Peripheral blood mononuclear cell (primary cell): ENCODE measurements around the gene USP9X.

- PRO-cap, 8 experiments, result peak in 2 of 8 experiments; most common minus-strand start chrX:37834107 (in 2)
These were observed 13.6 kb downstream of the DYNLT3 start for GRCh38 chrX:37833822-37834162.

DNA sequence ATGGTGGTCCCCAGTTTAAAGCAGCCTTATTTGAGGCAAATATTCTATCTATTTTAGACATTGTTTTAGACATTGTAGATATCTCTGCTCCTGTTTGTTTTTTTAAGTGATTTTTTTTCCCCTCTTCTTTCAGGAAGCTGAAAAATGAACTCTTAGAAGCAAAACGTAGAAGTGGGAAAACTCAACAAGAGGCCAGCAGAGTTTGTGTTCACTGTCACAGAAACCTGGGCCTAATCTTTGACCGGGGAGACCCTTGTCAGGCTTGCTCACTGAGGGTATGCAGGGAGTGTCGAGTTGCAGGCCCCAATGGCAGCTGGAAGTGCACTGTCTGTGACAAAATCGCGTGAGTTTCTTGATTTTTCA is 47.7 kb downstream of the SYTL5 start:
- PRO-cap, 8 experiments, result no peak in any of the 8 experiments

- PRO-cap, 8 experiments, result no peak in any of the 8 experiments
These were observed 33.3 kb downstream of the RPGR start for GRCh38 chrX:38293798-38294711.

DNA sequence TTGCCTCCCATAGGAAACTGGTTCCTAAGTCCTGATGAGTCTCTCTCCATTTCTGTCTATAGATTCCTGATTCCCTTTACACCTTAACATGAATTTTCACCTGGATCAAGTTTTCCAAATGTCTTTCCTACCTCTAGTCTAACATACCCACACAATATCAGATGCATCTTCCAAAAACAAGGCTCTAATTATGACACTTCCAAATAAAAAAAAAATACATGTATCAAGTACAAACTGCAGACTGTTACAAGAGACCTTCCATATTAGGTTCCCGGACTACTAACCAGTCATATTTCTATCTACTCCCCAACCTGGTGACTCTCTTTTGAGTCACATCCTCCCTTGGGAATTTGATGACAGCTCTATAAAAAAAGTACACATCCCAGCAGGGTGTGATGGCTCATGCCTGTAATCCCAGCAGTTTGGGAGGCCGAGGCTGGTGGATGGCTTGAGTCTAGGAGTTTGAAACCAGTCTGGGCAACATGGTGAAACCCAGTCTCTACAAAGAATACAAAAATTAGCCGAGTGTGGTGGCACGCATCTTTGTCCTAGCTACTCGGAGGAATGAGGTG is 14.9 kb downstream of the RPGR start:
- PRO-cap, 8 experiments, result no peak in any of the 8 experiments

- PRO-cap, 8 experiments, result peak in 7 of 8 experiments; most common plus-strand start chrX:39174951 (in 7); most common minus-strand start chrX:39174731 (in 2)
These were observed 373.5 kb downstream of the MID1IP1 start for GRCh38 chrX:39174371-39175487.

- PRO-cap, 8 experiments, result no peak in any of the 8 experiments
These were observed 626.9 kb downstream of the BCOR start for GRCh38 chrX:39470897-39471222.

DNA sequence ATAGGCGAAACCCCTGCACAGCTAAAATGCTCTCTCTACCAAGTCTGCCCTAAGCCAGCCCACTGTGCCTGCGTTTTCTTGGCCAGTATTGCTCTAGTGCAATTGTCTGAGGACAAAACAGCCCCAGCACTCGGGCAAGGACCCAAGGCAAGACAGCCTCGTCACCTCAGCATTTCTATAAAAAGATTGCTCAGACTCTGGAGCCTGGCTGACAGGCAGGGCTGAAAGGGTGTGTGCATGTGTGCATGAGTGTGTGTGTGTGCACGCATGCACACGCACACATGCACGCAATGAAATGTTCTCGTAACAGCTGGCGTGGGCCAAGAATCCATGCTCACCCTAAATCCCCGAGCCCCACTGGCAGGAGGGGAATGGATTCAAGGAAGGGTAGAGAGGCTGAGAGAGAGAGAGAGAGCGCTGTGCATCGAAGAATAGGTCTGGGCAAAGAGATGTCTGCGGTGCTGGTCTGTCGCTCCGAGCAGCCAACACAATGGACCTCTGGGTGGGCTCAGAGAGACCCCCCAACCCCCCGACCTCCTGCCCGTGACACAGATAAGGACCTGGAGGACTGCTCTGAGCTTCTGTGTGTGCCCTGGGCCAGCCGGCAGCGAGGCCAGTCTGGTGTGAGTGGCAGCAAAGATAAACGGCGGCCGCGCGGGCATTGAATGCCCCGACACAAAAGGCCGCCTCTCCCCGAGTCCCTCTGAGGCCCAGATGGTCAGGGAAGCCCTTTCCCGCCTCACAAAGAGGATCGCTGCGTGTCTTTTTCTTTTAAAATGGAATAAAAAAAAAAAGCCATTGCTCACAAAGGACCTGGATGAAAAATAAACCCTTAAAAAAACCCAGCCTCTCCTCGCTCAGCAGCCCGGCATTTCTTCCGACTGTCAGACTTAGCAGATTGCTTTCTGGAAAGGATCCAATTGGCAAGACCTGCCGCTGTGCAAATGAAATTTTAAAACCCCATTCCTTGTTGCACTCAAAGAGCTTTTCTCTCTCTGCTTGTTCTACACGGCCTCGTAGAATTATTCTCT is 579.0 kb downstream of the BCOR start:
- PRO-cap, 8 experiments, result no peak in any of the 8 experiments

DNA sequence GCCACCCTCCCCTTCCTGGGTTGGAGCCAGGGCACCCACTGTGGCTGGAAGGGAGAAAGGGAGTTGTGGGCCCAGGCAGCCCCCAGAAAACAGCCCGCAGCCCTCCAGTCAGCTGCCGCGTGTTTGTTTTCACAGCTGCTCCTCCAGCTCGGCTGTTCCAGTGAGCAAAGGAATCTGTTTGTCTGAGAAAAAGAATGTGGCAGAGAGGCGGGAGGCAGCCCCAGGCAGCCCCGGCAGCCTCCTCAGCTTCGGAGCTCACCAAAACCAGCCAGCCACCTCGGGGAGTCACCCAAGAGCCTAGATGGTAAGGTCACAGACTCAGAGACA is 338.2 kb downstream of the BCOR start:
- PRO-cap, 8 experiments, result no peak in any of the 8 experiments

DNA sequence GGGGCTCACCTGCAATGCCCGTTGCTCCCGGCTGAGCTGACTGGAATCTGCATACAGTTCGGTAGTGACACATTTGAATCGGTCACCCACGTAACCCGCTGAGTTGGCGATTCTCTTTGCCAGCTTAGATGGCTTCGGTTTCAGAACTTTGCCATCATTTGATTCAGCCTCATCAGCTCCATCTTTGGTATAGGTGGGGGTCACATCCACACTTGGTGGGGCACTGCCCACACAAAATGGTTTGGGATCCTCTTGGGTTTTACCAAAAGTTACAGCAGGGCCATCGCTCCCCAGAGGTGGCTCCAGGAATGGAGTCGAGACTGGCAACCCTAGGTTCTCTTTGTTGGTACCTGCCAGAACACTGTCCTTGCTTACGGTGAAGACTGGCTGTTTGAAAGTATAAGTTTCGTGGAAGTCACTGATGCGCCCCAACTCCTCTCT is 25.4 kb downstream of the BCOR start:
- PRO-cap, 8 experiments, result no peak in any of the 8 experiments

DNA sequence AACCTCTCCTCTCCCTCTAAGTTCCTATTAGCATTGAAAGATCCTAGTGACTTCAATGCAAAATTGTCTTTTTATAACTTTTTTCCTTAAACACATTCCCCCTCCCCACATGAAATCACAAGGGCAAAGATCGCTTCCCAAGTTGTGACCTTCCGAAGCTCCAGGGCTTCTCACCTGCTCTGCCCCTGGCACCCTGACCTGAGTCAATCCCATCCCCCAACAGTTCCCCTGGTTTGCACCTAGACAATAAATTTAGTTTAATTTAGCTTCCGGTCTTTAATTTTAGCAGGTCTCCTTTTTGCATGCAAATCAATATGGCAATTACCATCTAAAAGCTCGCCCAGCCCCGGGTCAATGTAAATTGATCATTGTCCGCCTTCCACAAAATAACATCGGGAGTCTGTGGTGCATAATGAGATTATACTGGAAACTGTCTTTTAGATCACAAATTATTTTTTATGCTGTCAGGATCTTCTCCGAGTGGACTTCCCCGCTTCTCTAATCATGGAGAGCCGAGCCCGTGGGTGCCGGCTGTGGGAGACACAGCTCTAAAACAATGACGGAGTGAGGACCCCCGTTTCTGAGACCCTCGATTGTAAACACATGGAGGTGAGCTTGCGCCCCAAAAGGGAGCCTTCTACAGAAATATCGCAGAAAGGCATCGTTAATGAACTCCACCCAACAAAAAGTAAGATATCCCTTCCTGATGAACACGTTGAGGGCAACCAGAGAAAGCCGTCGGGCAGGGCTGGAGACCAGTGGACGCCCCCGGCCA is 6.7 kb downstream of the BCOR start:
- PRO-cap, 8 experiments, result peak in 1 of 8 experiments; most common minus-strand start position 222 of the sequence (in 1)

- PRO-cap, 8 experiments, result peak in 1 of 8 experiments; most common minus-strand start chrX:40094182 (in 1)
These were observed 4.1 kb downstream of the BCOR start for GRCh38 chrX:40093359-40094378.

GRCh38 chrX:40099632-40100603 is 2.2 kb upstream of the BCOR start:
- PRO-cap, 8 experiments, result peak in 1 of 8 experiments; most common plus-strand start chrX:40099867 (in 1)

GRCh38 chrX:40169863-40170245 is 72.1 kb upstream of the BCOR start:
- PRO-cap, 8 experiments, result no peak in any of the 8 experiments

DNA sequence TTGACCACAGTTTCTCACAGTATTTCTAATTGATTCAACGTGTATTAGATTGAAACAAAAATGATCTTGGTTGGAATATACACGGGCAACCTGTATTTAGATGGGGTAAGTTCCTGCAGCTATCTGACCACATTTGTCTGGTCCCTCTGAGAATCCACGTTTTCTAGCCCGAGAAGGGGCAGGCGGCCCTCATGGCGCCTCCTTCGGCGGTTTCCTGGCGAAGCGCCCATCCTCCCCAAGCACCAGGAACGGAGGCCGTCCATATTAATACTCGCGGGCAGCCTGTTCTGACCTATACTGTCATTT is 77.0 kb upstream of the BCOR start:
- PRO-cap, 8 experiments, result no peak in any of the 8 experiments

DNA sequence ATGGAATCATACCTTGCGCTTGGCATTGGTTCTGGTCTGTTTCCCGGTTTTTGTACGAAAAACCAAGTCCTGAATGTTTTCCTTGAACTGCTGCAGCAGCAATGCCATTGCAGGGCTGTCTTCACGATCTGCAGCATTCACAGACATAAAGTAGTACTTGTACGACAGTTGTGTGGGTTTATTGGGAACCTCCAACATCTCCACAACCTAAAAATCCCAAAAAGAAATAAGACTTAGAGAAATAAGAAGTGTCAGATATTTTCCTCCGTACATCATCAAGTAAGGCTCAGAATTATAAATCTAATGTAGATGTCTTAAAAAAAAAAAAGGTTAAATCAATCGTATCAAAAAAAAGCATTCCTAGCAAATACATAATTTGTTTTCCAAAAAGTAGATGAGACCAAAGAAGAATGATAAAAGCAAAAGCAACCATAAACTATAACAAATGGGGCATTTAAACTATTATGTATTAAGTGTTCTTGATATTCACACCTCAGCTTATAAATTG is 42.6 kb downstream of the MED14 start:
- PRO-cap, 8 experiments, result no peak in any of the 8 experiments

DNA sequence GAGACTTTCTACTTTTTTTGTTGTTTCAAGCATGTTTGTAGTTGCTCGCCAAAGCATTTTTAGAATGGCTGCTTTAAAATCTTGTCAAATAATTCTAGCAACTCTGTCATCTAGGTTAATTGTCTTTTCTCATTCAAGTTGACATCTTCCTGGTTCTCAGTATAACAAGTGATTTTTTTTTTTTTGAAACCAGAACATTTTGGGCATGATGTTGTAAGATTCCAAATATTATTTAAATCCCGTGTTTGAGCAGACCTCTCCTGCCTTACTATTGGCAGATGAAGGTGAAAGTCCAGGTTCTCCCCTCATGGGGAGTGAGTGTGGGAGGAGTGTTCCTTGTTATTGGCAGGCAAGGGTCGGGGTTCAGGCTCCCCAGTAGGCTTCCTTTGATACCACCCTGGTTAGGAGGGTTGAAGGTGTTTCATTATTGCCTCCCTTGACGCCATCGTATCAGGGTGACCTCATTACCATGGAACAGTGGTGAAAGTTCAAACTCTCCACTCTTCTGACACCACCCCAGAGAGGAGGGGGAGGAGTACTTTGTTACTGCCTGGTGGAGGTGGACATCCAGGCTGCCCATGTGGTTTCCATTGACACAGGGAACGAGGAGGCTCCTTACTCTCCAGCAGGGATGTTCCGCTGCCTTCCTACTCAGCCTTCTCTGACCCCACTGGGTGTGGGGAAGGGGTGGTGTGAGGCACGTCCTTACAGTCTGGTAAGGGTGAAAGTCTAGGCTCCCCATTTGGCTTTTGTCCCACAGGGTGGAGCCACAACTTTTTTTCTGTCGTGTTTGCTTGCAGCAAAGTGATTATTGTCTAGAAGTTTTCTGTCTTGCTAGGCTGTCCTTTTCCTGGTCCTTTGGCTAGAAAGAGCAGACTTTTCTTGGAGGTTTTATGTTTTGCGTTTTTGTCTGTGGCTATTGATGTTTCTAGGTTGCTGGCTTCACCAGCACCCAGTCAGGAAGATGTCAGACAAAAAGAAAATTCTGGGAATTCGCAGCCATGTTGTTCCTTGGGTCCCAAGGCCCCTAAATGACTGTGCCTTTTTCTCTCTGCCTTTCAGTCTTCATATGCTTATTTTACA is 37.3 kb upstream of the USP9X start:
- PRO-cap, 8 experiments, result no peak in any of the 8 experiments

DNA sequence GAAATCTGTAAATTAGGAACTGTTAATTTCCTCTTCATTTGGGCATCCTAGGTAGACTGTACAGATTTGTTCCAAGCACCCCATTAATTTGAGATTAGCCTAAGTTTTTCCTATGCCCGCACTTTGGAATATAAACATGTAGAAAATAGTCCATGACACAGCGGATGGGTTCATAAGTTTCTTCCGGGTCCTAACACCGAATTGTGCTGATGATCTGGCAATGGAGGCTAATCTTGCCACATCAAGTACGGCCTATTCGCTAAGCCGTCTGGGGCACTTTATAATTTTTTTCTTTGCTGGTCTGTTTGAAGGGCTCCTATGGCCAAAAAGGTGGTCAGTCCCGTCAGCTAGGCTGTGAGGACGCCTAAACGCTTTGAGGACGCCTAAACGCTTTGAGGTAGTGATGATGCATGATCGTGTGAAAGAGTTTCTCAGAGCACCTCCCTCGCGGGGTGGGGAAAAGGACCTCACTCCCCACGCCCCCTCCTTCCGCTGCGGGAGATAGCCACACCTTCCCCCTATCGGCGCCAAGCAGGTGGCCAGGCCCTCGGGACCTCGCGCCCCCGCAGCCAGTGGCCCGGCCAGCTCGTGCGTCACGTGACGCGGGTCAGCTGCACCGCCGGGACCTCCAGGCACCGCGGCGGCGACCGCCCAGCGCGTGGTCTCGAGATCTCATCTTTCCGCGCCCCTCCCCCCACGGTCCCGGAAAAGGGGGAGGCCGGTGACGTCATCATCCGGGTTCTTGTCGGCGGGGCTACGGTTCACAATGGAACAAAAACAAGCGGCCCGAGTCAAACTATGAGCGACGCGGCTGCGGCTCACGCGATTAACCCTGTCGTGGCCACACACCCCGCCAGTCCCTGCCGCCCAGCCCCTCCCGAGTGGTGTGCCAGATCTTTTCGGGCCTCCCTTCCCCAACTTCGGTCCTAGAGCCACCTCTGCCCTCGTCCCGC is 909 bp upstream of the USP9X start:
- PRO-cap, 8 experiments, result peak in 8 of 8 experiments; most common plus-strand start position 745 of the sequence (in 3); most common minus-strand start position 433 of the sequence (in 5)

- PRO-cap, 8 experiments, result peak in 8 of 8 experiments; most common plus-strand start chrX:41085351 (in 6); most common minus-strand start chrX:41085196 (in 8)
These were observed at the start of gene USP9X for GRCh38 chrX:41085013-41085967. TSS of gene USP9X (plus strand) at chrX:41085445.

DNA sequence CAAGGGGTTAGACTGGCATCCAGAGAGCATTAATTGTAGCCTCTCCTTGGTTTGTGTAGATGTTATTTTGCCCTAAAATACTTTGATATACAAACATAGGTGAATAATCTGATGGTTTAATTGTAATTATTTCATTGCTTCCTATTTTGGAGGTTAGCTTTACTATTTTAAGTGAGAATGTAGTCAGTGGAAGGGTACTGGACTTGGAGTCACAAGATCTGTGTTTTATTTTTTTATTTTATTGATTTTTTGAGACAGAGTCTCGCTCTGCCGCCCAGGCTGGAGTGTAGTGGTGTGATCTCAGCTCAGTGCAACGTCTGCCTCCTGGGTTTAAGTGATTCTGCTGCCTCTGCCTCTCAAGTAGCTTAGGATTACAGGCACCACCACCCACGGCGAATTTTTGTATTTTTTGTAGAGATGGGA is 11.0 kb downstream of the USP9X start:
- PRO-cap, 8 experiments, result peak in 1 of 8 experiments; most common plus-strand start position 174 of the sequence (in 1)

DNA sequence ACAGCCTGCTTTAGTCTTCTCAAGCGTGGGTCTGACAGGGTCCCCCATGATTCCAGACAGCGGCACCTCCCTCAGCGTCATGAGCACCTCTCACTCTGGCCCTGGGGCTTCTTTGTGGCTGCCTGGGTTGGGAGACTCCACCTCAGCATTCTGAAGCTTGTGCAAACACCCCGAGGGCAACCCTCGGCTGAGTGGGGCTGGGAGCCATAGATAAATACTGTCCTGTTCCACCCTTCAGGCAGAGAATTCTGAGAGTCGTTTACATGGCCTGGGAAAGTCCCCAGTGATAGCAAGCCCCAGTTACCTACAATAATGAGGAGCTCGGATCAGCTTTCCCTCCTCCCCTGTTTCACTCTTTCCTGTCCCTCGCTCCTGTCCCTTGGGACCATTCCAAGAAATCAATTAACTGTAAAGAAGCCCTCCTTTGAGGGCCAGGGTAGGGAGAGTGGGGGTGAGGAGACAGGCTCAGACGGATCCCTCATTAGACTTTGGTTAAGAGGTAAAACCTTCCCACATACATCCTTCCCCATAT is 31.6 kb upstream of the DDX3X start:
- PRO-cap, 8 experiments, result no peak in any of the 8 experiments